Left cardiac atrium (tissue), 1 donor: ENCODE measurements around a stretch of chr2.

GRCh38 chr2:191318574-191319330 is 73.5 kb downstream of the MYO1B start:
- PRO-cap, result no peak

GRCh38 chr2:191363547-191364026 is 118.4 kb downstream of the MYO1B start:
- PRO-cap, result no peak

DNA sequence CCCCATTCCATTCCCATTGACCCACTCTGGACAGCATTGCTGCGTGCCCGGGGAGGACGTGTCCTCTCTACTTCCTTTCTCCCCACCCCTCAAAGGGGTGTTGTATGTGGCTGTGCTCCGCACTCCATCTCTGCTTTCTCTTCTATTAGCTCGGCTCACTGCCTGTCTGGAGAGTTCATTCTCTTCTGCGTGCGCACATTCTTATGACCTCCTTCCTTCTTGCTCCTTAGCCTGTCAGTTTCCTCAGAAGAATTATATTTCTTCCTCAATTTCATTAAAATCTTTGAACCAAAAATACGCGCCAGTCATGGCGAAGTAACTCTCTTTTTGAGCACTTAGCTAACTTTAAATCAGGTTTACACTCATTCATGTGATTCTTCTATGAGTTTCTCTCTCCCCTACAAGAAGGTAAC is 192.9 kb downstream of the MYO1B start:
- PRO-cap, result no peak

DNA sequence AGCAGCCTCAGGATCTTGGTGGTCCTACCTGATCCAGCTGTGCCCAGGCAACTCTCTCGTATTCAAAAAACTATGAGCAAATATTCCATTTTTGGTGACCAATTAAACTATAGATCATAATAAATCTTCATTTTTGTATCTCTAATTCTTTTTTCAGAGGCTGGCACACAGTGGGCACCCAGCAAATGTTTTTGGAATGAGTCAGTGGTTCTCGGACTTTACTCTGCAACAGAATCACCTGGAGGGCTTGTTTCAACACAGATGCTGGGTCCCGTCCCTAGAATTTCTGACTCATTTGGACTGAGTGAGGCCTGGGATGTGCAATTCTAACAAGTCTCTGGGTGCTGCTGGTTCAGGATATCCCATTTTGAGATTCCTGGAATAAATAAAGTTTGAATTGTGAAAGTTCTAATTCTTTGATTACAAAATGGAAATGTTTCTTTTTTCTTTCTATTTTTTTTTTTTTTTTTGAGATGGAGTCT is 83.9 kb upstream of the NABP1 start:
- PRO-cap, result no peak

GRCh38 chr2:191680089-191680847 is 2.3 kb downstream of the NABP1 start:
- PRO-cap, result no peak

GRCh38 chr2:191702978-191703737 is 25.2 kb downstream of the NABP1 start:
- PRO-cap, result no peak

- PRO-cap, result no peak
Measured at GRCh38 chr2:193502307-193503276, 1307.9 kb upstream of the TMEFF2 start.

- PRO-cap, result no peak
Measured at GRCh38 chr2:196150500-196150812, 20.9 kb downstream of the STK17B start.

DNA sequence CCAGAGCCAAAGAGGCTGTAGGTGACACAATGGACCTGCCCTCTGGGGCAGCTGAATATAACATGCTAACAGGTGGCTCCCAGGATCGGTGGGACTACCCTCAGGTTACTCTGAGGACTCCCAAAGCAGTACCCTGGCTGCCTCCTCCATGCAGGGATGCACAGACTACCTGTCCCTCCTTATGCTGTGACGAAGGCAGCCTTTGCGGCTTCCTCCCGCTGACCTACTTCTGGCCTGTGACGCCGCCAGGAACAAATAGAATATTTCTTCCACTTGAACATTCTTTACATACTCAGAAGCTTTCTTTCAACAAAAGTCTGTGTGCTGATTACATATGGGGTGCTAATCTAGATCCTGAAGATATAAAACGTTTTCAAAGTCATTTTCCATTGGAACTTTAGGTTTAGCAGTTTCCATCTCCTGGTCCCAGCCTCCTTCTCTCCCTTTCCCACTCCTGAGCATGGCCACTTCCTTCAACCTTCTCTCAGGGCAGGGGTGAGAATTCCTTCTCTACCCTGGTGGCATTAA is 58.7 kb upstream of the STK17B start:
- PRO-cap, result no peak

GRCh38 chr2:196233710-196234404 is 62.5 kb upstream of the STK17B start:
- PRO-cap, result no peak

DNA sequence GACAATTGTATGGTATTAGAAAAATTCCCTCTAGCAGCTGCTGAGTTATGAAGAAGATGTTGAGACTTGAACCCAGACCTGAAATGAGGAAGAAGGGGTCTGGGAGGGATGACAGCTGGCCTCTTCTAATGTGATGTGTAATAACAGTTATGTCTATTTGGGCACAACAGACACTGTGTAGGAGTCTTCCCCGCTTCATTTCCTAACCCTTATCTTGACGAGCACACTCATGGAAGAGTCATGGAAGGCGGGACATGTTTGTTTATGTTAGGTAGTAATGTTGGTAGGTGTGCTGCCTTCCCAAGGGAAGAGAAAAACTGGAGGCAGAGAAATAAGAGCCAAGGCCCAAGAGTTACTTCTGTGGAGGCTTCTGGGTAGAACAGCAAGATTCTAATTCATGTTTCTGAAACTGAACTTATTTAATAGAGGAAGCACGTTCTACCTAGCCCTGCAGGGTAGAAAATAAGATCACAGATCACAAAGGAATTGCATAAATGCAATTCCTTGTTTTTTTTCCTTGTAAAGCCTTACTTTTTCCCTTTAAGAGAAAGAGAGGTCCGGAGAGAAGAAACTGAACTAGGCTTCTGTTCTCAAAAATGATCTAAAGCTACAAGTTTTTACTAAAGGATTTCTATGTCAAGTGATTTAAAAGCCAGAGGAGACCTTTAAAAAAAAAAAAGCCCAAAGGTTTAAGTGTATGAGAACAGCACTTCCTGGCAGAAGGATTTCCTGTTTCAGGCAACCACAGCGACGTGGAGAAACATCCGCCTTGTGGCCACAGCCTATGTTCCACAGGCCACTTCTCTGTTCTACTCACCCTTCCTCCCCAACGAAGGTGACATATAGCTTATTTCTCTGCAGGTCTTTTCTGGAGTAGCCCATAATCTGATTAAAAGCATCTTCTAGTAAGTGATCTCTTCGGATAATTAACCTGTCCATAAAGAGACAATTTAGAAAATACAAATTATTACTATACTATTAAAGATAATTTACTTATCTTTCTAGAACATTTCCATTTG is 68.6 kb upstream of the STK17B start:
- PRO-cap, result no peak

DNA sequence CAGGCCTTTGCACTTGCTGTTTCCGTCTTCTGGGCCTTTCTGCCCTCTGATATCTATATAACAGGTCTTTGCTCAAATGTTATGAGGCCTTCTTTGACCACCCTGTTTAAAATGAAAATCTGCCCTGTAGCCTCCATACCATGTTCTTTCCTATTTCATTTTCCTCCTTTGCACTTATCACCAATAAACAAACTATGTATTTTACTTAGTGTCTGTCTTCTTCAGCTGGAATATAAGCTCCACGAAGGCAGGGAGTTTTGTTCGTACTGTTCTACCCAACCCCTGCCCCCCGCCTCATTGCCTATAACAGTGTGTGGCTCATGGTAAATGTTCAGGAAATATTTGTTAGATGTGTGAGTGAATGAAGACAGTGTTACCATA is 1.9 kb downstream of the CCDC150 start:
- PRO-cap, result no peak

DNA sequence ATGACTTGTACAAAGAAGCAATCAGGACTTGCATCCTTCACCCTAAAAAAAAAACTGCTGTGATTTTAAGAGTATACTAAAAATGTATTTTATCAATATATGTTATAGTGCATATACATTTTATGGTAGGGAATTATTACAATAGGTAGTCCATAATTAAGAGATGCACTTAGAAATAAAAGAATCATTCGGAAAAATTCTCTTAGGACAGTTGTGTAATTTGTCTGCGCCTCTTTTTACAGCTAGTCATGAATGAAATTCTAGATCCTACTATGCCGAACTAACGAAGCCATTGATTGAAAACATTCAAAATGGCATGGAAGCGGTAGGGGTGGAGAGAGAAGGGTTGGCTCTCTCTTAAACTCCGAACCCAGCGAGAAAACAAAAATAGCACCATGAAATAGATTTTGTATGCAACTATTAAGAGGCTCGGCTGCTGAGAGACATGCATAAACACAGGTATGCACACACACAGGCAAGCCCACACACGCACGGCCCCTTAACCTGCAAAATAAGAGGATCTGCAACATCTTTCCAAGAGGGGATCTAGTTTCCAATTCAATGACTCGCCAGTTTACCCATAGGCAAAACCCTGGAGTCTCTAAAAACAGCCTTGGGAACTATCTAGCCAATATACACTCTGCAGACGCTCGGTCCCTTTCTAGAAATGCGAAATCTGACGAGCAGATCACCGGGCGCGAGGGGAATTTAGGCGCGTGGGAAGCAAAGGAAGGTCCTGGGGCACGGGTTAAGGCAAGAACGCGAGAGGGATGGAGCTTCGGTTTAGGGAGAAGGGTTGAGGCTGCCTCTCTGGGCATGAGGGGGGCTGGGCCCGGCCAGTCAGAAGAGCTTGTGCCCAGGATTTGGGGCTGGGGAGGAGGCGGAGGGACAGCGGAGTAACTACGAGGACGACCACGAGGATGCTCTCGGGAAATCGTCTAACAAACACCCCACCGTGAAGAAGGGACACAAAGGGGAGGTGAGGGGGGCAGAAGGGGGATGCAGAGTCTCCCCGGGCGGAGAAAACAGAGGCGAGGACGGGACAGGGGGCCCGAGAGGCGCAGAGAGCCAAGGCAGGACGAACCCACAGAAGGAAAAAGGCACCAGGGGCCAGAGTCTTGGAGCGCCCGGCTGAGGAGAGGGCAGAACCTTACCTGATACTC is 810 bp downstream of the PGAP1 start:
- PRO-cap, result no peak

GRCh38 chr2:196985594-196985880 is 59.0 kb upstream of the PGAP1 start:
- PRO-cap, result no peak

DNA sequence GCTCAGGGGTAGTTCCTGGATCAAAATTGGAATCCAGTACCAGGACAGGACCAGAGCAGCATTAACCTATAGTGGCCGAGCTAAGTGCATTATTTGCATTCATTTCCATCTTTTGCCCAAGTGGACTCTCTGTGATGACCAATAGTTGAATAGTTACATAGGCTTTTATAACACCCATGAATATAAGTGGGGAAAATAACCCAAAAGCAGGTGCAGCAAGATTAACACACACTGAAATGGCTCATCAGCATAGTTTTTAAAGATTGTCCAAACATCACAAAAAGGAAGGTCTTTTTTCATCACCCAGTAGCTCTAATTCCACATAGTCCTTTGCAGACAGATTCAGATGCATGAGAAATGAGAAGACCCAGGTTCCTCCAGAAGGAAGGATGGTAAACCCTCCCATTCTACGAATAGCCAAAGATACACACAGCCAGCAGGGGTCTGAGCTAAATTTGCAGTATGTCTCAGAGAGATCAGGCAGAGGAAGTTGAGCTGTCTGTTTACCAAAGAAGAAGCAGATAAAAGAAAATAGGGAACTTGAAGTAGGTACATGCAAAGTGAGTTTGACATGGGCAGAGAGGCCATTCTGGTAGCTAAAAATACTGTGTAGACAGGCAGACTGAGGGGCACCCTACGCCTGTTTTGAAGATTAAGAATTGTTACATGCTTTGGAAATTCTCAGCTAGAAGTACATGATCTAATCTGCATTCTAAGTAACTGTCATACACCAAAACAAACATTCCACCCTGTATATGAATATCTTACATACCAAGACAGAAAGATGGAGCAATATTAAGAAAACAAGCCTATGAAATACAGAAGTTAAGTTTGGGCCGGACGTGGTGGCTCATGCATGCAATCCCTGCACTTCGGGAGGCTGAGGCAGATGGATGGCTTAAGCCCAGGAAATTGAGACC is 158.2 kb downstream of the ANKRD44 start:
- PRO-cap, result no peak

GRCh38 chr2:197197654-197198379 is 112.8 kb downstream of the ANKRD44 start:
- PRO-cap, result no peak

- PRO-cap, result no peak
Measured at GRCh38 chr2:197207299-197208109, 103.1 kb downstream of the ANKRD44 start.

GRCh38 chr2:197237774-197238260 is 72.8 kb downstream of the ANKRD44 start:
- PRO-cap, result no peak

- PRO-cap, result no peak
Measured at GRCh38 chr2:197239550-197239802, 71.1 kb downstream of the ANKRD44 start.

GRCh38 chr2:197433655-197434046 is 1.2 kb downstream of the SF3B1 start:
- PRO-cap, result no peak